A375 (cell line): ENCODE results near the genes MRPL39 and GABPA.

DNA sequence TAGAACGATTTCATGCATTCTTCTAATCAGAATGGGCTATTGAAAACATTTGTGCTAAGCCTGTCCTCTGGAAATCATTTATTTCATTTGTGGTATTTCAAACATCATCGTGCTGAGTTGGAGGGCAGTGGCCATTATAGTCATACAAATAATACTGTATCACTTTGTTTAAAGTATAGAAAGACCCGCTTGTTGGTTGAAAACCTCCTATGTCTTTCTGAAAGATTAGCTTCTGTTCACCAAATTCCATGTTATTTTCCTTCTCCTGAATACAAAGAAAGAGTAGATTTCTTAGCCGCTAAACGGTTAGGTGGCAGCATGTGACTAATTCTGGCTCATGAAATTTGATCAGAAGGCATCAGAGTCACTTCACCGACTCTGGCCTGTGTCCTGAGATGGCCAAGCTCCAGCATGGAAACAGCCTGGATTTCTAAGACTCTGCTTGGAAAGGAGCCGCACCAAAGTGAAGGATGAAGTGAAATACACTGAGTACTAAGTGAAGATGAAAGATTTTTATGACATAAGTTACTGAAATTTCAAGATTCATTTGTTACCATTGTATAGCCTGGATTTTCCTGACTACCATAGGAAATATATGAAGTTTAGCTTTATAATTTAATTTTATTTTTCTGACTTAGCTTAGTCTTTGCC lies 355.1 kb downstream of the USP25 start:
- RAMPAGE, long total RNA, result no peak

DNA sequence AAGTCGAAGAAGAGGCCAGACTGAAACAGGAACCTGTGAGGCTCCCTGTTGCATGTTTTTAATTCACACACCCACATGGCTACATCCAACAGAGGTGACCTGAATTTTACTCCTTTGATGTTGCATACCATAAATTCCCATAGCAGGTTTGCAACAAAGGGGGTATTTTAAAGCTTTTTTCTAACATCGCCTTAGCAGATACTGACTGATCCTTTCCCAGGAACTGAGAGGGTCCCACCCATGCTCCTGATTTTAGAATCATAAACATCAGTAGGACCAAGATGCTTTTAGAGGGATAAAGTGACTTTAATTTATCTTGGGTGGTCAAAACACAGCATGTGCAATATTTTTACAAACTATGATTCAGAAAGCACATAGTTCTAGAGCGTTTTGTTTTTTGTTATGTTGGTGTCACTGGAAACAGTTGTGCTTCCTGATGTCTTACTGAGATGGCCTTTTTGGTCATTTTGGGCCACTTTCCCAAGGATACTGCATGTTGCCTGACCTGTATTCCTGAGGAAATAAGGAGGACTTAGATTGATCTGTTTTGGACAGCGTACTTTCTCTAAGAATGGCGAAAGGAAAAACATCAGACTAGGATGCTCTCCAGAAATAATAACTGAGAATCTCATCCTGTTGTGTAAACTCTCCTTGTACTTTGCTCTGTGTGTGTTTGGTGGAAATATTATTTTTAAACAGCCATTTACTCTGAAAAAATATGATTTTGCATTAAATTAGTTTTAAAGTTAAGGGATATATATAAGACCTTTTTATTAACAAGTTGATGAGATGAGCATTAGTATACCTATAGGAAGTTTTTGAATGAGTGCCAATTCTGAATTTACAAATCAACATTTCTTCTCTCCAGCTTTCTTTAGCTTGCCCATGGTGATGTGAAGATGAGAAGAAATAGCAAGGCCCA lies 451.2 kb downstream of the USP25 start:
- RAMPAGE, long total RNA, result no peak

GRCh38 chr21:16264131-16264910 lies 534.5 kb downstream of the USP25 start:
- RAMPAGE, long total RNA, result no peak

DNA sequence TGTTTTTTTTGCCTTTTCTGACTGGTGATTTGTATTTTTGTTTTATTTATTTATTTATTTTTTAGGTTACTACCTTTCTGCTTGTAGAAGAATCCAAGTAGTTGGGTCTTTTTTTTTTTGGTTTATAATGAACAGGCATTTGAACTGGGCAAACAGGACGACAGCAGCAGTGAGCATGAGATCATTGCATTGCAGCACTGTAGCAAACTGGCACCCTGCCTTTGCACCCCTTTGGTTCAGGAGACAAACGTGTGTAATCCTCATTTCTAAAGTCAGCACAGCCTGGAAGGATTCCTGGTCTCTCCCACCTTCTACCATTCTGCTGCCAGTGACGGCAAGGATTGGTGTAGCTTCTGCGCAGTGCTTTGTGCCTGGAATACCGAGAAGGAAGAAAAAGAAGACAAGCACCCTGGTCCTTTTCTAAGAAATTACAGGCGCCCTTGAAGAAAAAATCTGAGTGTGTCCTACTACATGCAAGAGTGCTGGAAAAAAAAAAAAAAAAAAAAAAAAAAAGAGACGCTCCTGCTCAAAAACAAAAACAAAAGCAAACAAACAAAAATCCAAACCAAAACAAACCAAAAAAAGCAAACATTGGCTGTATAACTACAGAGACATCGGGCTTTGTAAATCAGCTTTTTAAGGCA lies 805.3 kb downstream of the USP25 start:
- RAMPAGE, long total RNA, result no peak

GRCh38 chr21:17511686-17512311 lies 1.0 kb upstream of the CXADR start:
- RAMPAGE, long total RNA, result no peak

DNA sequence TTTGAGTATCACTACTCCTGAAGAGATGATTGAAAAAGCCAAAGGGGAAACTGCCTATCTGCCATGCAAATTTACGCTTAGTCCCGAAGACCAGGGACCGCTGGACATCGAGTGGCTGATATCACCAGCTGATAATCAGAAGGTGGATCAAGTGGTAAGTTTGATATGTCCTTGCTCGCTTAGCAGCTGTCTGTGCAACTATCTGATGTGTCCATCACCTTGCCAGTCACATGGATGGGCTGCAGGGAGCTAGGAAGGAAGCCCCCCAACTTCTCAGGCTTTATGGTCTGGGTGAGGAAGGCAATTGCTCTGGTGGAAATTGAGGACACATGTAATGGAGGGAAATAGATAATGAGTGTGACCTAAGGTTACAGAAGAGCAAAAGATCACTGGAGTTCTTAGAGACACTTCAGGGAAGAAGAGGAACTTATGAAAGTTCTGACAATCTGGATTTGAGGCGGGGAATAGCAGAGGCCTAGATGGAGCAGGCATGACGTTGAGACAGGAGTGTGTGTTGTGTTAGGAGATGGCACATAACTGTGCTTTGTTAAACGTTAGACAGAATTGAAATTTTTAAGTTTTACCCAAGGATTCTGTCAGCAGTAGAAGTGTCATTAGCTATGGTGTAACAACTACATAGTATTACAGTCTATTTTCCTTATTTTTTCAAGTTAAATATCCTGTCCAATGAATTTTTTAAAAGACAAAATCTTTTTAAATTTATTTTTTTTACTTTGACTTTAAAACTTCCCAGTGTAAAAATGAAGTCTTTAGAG lies 34.4 kb downstream of the CXADR start:
- RAMPAGE, long total RNA, result no peak

DNA sequence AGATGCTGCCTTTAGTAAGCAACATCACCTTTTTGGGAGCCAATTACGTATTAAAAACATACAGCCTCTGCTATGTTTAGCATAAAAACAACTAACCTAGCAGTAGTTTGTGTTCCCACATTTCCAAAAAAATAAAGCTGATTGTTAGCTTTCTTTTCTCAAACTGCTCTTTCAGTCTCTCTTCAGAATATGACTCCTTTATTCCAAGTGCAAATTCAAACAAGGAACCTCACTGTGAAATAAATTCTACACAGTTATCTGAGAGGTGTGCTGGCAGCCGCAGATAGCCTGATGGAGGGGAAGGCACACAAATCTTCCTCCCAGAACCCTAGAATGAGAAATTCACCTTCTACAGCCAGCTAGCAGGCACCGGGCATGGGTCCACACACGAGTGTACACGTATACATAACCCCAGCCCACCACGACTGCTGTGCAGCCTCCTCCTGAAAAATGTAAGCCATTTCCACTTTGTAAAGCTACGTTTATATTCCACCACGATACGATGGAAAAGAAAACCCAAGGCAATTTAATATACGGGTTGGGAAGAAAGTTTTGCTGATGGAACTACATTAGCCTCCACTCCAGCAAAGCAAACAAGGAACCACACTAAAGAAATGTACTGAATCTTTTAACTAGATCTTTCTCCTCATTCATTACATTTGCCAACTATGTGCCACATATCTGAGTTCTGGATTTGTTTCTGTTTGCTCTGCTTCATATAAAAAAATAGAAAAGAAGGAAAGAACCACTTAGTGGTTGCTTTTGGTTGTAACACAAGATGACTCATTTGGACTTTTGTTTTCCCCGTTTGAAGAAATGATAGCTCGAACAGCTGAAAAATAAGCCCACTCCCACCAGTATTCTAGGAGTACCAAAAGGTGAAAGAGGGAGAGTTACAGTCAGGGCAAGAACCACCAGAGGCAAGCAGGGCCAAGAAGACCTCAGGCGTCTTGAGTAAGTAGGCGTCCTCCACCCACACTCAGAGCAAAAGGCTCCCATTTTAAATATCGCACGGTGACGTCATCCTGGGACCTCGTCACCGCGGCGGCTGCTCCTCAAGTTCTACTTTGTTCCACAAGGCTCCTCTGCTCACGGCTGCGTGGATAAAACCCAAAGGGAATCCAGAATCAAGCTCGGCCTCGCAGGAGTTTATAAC lies 1.6 kb downstream of the BTG3 start:
- RAMPAGE, long total RNA, result no peak

GRCh38 chr21:17793097-17794294 lies 25.7 kb downstream of the C21orf91 start:
- RAMPAGE, long total RNA, result no peak

DNA sequence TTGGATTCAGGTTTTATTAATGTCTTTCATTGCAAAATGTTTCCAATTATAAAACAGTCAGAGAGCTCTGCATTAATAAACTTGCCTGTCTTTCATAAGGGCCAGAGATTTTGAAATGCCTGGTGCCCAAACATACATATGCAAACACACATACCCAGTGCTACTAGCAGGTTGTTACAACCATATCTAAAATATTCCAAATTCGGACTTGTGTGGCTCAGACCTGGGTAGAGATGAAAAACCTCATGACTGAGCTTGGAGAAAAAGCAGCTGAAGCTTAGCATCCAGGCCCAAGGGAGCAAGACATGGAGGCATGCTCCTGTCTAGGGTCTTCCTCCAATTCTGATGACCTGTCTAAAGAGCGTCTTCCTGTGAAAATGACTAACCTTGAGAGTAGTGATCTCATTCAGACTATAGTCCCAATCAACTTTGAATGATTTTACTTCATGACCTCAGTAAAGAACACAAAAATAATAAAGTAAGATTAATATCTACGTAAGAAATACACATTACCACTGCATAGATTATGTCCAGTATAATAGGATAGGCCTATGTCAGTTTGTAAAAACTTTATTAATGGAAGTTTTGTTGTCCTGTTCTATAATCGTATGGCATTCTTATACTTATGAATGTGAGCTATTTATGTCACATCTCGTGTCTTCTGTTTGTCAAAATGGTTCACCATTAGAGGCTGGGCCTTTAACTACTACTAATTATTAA lies 201.1 kb downstream of the NCAM2 start:
- RAMPAGE, long total RNA, result no peak

- RAMPAGE, long total RNA, result no peak
Observed at GRCh38 chr21:21200045-21200606, 201.9 kb downstream of the NCAM2 start.

- RAMPAGE, long total RNA, result no peak
Observed at GRCh38 chr21:21200657-21201632, 202.7 kb downstream of the NCAM2 start.

- RAMPAGE, long total RNA, result no peak
Observed at GRCh38 chr21:22200559-22201096, 1202.4 kb downstream of the NCAM2 start.

GRCh38 chr21:23968612-23969392 lies 1638.5 kb downstream of the MRPL39 start:
- RAMPAGE, long total RNA, result no peak

DNA sequence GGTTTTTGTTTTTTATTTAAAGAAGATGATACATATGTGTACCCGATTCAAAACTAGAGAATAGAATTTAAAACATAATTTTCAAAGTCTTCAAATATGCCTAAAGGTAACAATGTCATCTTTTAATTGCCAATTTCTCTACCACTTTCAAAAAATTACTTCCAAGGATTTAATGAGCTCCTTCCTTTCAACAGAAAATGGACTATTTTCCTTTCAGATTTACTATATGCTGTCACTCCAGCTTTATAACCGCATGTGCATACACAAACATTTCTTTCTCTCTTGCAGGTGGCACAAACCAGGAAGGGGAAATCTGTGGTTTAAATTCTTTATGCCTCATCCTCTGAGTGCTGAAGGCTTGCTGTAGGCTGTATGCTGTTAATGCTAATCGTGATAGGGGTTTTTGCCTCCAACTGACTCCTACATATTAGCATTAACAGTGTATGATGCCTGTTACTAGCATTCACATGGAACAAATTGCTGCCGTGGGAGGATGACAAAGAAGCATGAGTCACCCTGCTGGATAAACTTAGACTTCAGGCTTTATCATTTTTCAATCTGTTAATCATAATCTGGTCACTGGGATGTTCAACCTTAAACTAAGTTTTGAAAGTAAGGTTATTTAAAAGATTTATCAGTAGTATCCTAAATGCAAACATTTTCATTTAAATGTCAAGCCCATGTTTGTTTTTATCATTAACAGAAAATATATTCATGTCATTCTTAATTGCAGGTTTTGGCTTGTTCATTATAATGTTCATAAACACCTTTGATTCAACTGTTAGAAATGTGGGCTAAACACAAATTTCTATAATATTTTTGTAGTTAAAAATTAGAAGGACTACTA lies 33.5 kb downstream of the MRPL39 start:
- RAMPAGE, long total RNA, result no peak

DNA sequence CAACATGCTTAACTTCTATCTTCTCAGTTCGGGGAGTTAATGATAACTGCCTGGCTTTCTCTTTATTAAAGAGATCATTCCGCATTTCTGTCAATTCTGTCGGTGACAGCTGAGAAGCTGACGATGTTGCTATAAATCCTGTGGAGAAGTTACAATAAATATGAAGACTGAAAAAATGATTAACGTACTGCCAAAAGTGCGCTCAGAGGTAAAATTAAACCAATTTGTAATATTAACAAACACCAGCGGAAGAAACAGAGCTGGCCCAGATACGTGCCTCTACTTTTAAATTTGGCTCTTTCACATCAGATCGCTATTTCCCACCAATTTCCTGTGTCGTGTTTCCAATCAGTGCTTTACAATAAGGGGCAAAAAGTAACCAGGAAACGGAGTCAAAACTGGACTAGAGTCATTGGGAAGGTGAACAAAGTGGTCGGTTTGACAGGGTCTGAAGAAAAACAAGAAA lies 730 bp downstream of the MRPL39 start:
- RAMPAGE, long total RNA, result no peak

DNA sequence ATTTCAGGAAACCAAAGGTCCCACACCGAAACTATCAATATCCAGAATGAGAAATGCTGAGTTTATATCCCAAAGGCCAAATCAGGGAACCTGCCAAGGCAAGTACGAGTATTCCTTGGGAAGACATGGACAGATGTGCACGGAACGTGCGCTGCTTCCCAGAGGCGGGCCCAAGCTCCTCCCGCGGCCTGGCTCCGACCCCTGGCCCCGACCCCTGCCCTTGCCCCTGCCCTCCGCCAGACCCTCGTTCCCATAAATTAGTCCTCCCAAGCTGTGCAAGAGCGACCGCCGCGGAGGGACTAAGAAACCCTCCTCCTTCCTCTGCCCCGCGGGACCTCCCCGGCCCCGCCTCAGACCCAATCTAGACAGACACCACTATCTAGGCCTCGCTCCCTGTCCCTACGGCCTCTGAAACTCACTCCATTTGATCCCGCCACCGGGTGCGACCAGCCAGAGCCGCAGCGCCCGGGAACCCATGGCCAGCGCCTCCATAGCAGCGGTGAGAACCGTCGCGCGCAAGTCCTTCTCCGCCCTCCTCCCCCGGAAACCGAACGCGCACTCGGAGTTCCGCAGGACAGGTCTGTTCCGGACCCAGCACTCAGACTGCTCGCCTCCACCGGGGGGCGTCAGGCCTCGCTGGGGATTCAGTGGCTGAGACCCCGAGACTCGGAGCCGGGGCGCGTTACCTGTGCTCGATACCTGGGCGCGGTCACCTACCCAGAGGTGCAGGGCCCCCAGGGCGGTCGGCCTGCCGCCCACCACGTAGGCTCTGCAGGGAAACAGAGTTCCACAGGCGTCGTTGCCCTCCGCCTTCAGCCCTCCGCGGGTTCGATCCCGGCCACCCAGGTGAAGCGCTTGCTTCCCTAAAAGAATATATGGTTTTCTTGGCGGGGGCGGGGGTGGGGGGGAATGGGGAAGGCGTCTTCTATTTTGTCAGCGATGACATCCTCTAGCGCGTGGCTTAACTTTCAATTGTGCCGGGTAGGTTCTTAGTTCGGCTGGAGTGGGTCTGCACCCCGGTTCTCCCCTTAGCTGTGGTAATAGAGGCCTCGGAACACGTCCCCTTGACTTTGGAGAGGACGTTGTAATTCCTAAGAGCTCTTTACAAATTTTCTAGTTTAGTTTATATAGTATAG lies at the start of gene MRPL39:
Gene MRPL39, minus strand, starts transcription at position 498 of the 1,136 bp plus-strand sequence.
- RAMPAGE, long total RNA, result start-site peak on the minus strand centred at position 517 of the sequence, 39 bp wide, 207 and 96 reads in 2 replicates

- RAMPAGE, long total RNA, result start-site peak on the minus strand at chr21:25734867-25734906, 680 and 450 reads in 2 replicates; start-site peak on the minus strand at chr21:25735011-25735072, 112 and 38 reads in 2 replicates
Observed at GRCh38 chr21:25734784-25735491, at the start of gene GABPA. TSS of gene GABPA (plus strand) at chr21:25734972.

GRCh38 chr21:25907483-25907949 lies 172.7 kb downstream of the GABPA start:
- RAMPAGE, long total RNA, result no peak

DNA sequence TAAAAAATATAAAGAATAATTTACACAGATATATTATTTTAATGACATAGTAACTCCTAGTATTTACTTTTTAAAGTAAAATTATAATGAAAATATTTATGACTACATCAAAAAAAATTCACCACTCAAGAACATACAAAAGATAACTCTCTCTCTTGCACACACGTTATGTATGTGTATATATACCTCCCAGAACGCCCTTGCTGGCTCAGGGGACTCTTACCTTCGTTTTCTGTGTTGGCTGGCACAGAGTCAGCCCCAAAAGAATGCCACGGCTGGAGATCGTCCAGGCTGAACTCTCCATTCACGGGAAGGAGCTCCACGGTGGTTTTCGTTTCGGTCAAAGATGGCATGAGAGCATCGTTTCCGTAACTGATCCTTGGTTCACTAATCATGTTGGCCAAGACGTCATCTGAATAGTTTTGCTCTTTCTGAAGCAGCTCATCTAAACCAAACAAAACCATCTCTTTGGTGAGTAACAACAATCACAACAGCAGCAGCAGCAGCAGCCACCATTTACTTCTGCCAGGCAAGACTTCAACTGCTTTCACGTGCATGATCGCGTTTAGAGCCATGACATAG lies 176.8 kb downstream of the GABPA start:
- RAMPAGE, long total RNA, result no peak

DNA sequence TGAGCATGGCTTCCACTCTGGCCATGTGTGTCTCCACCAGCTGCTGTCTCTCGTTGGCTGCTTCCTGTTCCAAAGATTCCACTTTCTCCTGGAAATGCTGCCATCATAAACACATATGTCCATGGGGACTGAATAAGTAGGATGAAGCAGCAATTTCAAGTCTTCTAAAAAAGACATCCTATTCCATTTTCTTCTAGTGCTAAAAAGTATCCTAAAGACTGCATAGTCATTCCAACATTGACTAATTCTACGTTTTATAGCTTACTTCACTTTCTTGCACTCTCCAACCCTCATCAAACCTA lies 195.5 kb downstream of the APP start:
- RAMPAGE, long total RNA, result no peak